Bronchus fibroblast of lung (primary cell): ENCODE measurements around the genes TMEM81 and RHEX.

DNA sequence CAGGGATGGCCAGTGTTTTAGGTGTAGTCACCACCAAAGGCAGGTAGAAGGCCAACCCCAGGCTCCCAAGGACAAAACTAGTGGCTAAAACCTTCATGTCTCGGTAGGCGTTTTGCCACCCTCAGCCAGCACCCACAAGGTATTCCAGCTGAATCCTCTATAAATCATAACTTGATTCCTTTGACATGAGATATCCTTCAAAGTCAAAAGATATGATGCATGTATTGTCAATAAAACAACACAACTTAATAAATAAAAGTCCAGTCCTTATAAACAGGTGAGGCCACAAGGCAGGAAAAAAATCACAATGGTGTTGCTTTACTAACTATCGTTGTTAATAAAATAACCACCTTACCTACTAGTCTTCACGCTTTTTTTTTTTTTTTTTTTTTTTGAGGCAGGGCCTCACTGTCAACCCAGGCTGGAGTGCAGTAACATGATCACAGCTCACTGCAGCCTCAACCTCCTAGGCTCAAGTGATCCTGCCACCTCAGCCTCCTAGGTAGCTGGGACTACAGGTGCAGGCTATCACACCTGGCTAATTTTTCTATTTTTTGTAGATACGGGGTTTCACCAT is at the start of gene TMEM81:
TMEM81 (minus strand) TSS at position 237 of the 577 bp plus-strand sequence.
- RAMPAGE, long total RNA, result no peak

GRCh38 chr1:205285280-205286098 is 36.1 kb downstream of the NUAK2 start:
- RAMPAGE, long total RNA, result no peak

GRCh38 chr1:205293442-205294031 is 28.0 kb downstream of the NUAK2 start:
- RAMPAGE, long total RNA, result no peak

GRCh38 chr1:205294032-205295245 is 27.1 kb downstream of the NUAK2 start:
- RAMPAGE, long total RNA, result no peak

- RAMPAGE, long total RNA, result no peak
Measured at GRCh38 chr1:205313508-205314650, 7.7 kb downstream of the NUAK2 start.

DNA sequence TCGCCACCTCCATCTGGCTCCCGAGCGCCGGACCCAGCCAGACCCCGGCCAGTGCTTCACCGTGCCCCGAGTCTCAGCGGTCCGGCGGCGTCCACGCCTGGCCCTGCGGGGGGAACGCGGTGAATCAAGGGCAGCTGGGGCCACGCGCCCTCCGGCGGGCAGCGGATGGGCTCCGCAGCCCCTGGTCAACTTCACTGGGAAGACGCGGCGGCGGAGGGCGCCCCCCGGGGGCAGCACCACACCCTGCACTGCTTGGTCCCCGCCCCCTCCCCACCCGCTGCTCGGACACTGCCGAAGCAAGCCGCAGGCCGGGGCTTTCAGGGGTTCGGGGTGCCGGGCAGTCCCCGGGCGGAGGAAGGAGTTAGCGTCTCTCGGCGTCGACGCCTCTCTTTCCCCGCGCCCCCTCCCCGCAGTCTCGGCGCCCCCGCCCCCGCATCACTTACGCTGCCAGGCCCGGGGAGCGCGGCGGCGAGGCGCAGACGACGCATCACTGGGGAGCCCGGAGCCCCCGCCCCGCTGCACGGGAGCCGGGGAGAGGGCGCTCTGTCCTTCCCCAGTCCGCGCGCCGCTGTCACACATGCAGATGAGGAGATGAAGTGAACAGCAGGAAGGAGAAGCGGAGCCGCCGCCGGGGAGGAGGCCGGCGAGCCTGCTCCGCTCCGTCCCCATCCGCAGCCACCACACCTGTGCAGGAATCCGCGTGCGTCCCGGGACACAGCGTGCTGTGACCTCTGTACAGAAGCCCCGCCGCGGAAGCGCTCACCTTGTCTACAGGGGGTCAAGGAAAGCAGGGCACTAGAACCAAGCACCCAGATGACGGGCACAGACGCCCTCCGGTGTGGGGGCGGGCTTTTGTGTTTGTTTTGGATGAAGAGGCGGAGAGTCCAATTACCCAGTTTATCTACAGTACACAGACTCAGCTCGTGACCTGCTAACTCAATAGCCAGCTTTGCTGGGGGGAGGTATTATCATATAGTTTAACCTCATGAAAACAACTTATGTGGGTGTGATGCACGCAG is 12.7 kb downstream of the KLHDC8A start:
- RAMPAGE, long total RNA, result no peak

GRCh38 chr1:205444388-205445572 is 11.1 kb downstream of the BLACAT1 start:
- RAMPAGE, long total RNA, result no peak

DNA sequence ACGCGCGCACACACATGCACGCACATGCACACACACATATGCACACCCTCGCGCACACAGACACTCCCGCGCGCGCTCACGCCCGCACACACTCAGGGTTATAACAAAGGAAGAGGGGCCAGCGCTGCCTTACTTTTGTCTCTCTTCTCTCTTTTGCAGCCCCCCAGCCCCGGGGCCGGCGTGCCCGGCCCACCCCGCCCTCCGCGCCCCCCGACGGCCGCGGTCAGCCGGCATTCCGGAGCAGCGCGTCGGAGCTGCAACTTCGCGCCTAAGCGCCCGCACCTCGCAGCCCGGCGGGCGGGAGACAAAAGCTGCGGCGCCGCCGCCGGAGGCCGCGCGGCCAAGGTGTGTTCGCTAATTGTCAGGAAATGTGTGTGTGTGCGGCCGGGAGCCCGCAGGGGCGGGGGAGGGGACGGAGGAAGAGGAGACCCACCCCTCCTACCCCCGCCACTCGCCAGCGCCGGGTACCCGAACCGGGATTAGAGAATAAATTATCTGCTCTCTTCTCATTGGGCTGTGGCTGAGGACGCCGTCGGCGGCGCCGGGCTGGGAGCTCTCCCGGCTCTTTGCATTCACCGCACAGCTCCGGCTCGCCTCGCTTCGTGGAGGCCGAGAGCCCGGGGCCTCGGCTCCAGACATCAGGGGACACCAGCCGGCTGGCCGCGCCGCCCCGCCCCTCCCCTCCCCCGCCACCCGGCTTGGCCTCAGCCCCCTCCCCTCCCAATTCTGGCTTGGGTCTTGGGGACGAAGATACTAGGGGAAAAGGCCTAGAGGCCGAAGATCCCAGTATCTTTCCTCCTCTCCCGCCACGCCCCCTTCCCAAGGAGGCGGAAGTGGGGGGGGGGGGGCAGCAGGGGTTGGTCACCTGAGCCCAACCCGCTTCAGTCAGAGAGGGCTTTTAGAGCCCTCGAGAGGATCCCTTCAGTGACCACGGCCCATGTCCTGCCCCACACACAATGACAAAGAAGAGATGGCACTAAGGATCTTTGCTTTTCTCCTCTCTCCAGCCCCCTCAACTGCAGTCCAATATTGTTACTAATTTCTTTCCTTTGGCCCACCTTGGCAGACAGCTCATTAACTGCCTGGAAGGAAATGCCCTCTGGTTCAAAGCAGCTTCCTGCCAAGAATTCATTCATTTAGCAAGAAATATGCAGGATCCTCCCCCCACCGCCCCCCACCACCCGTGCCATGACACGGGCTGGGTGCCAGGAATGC is 1.3 kb upstream of the BLACAT1 start:
- RAMPAGE, long total RNA, result no peak

DNA sequence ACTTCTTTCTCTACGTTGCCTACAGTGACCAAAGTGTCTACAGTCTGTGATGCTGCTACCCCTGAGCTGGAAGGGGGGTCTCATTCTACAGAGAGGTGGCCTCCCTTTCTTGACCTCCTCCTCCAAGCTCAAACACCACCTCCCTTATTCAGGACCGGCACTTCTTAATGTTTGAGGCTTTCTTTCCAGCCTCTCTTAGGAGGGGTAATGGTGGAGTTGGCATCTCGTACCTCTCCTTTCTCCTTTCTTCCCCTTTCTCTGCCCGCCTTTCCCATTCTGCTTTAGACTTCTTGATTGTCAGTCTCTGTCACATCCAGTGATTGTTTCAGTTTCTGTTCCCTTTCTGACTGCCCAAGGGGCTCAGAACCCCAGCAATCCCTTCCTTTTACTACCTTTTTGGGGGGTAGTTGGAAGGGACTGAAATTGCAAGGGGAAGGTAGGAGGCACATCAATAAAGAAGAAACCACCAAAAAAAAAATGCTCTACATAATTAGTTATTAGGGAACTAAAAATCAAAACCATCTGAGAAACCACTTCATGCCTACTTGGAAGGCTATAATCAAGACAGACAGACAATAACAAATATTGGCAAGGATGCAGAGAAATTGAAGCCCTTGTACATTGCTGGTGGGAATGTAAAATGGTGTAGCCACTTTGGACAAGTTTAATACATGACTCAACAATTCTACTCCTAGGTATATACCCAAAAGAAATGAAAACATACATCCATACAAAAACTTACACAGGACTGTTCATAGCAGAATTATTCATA is 5.5 kb downstream of the ELK4 start:
- RAMPAGE, long total RNA, result no peak

DNA sequence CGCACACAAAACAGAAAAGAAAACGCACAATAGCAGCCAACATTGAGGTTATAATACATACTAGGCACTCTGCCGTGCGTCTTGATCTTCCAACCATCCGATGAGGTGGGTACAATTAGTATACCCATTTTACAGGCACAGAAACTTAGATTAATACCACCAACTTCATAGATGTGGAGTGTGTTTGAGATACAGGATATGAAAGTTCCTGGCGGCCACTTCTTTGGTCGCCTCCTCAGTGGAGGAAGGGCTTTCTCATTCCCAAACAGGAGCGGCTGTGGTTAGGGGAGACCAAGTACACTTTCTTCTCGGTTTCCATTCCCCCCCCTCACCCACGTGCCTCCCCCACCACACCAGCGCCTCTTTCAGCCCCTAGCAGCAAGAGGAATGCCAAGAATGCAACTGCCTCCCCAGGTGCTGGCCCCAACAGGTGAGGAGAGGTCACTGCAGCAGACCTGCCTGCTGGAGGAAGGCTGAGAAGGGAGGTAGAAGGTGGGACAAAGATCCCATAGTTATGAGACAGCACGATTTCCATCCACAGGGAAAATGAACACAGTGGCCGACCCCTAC is 8.3 kb downstream of the SLC45A3 start:
- RAMPAGE, long total RNA, result no peak

- RAMPAGE, long total RNA, result no peak
Measured at GRCh38 chr1:205710412-205710860, 30.1 kb upstream of the SLC45A3 start.

DNA sequence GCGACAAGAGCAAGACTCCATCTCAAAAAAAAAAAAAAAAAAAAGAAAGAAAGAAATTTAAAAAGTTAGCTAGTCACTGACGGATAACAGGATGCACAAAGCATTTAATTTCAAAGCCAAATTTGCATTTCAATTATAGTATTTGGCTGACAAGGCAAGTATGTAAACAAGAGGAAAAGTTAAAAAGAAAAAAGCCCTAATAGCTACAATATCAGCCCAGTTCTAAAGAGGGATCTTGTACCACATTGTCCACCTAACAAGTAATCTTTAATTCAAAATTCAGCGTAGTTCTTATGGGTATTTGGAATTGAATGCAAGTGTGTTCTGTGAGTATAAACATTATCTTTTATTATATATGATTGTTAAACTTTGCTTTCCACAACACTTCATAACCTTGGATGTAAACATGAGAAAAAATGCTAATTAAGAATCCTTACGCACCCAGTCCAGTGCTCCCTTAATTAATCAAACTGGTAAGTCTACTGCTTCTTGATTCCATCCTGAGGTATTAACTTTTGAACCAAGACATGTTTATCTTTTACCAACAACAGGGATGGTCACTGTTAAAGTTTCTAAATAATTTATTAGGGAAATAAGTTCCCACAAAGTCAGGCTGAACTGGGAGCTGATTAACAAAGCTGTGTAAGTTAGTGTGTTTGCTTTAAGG is 32.3 kb upstream of the SLC45A3 start:
- RAMPAGE, long total RNA, result no peak

- RAMPAGE, long total RNA, result no peak
Measured at GRCh38 chr1:205717391-205717966, 32.5 kb downstream of the NUCKS1 start.

GRCh38 chr1:205805233-205805760 is 7.7 kb downstream of the SLC41A1 start:
- RAMPAGE, long total RNA, result no peak

GRCh38 chr1:205857770-205858488 is 8.0 kb upstream of the PM20D1 start:
- RAMPAGE, long total RNA, result no peak

DNA sequence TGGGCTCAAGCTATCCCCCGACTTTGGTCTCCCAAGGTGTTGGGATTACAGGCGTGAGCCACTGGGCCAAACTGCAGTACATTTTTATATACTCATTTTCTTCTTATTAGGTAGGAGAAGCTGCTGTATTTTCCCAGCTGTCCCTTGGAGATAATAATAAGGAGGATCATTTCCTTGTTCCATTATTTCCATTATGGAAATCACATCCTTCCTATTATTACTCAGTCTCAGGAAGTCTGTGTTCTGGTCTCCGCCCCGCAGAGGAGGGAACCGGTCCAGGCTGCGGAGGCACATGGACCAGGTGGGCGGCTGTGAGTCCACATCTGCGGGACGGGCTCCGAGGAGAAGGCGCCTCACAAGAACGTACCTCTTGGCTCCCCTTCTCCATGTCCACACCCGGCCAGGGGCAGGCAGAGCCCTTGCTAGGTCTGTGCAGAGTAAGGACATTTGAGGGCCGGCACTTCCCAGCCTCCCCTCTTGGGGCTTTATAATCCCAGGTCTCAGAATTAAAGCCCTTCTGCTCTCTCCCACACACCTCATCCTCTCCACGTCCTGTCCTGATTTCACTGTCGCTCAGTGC is 14.6 kb downstream of the RAB7B start:
- RAMPAGE, long total RNA, result no peak

GRCh38 chr1:206052575-206053670 is at the start of gene RHEX:
TSS of gene RHEX (plus strand) at chr1:206053173.
- RAMPAGE, long total RNA, result no peak

- RAMPAGE, long total RNA, result no peak
Measured at GRCh38 chr1:206053671-206054068, 697 bp downstream of the RHEX start.

GRCh38 chr1:206430009-206430507 is 40.2 kb upstream of the IKBKE start:
- RAMPAGE, long total RNA, result no peak

DNA sequence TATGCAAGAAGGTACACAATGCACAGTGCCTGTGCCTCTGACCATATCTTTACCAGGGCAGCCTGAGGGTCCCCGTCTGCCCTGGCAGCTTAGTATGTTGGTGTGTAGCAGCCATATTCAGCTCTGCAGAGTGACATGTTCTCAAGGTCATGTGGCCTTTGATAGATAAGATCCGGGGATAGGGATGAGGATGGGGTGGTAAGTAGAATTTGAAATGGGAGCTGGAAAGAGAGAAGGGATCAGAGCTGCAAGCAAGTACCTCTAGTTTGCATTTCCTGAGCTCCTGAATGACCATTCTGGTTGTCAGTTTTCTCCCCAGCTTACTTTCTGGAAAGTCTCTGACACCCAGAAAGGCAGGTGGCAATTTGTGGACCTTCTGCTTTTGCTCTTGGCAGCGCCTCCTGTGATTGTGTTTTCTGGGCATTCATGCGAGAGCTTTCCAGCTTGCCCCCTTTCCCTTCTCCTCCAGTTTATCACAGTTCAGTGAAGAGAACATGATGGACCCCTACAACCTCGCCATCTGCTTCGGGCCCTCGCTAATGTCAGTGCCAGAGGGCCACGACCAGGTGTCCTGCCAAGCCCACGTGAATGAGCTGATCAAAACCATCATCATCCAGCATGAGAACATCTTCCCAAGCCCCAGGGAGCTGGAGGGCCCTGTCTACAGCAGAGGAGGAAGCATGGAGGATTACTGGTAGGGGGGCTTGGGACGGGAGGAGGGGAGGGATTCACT is 24.5 kb upstream of the IKBKE start:
- RAMPAGE, long total RNA, result no peak